LHCN-M2 (cell line): ENCODE measurements around the gene RBM46.

DNA sequence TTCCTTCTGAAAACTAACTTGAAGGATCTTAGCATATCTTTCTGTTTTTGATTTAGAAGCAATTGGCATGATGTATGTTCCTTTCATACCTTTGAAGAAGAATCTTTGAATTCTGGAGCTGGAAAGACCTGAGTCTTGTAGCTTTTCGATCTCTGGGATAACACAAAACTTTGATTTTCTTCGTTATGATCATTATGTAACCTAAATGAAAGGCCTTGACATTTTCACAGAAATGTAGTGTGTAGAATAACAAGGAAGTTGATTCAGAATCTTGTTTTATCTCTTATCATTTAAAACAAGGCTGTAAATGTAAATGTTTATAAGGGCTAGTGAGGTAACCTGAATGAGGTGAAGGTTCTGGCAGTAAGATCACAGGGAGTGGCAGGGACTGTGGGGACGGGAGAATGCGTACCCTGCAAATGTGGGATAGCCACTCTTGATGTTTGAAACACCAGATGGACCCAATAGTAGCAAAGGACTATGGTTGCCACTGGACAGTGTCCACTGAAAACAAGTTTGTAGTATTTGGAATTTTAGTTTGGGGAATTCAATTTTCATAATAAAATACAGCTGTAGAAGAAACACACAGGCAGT lies 155.2 kb downstream of the FHIP1A start:
- RAMPAGE, long total RNA = no peak

DNA sequence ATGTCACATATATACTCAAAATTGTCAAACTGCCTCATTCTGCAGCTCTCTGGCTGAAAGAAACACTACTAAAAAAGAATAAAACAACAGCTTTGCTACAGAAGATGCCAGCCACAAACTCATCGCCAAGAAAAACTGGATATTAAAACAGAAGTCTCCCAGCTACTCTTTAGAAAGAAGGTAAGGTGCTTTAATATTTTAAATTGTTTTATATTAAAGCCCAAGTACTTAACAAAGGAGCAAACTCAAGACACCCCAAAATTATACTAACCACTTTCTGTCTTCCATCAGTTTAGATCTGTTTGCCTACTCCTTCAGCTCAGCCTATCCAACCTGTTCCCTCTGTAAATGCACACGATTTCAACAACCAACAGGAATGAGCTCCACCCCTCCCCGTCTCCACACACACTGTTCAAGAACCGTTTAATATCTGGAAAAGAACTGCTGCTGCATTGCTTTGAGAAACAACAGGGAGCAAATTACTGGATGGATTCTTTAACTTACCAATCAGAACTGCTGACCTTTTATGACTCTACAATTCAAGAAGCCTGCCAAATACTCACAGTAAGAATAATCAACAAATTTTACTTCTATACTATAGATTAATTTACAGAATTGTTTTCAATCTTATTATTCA lies 87.1 kb downstream of the FBXW7 start:
- RAMPAGE, long total RNA = no peak

GRCh38 chr4:152540234-152540738 lies 4.4 kb upstream of the FBXW7 start:
- RAMPAGE, long total RNA = no peak

DNA sequence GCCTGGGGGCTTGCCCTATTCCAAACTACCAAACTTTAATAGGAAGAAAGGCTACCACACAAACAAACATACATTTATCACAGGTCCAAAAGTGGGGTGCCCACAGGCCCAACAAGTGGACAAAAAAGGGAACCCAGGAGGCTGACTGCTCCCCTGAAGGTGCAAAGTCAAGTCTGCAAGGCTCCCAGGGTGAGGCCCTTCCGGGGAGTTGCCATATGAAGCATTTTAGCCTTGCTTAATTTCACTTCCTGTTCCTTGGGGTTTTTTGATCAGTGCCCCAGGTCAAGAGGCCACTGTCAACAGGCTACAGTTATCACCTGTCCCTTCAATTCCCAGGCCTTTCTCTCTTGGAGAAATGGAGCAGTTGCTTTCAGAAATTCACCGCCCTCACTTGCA lies 36.5 kb downstream of the TMEM154 start:
- RAMPAGE, long total RNA = no peak

DNA sequence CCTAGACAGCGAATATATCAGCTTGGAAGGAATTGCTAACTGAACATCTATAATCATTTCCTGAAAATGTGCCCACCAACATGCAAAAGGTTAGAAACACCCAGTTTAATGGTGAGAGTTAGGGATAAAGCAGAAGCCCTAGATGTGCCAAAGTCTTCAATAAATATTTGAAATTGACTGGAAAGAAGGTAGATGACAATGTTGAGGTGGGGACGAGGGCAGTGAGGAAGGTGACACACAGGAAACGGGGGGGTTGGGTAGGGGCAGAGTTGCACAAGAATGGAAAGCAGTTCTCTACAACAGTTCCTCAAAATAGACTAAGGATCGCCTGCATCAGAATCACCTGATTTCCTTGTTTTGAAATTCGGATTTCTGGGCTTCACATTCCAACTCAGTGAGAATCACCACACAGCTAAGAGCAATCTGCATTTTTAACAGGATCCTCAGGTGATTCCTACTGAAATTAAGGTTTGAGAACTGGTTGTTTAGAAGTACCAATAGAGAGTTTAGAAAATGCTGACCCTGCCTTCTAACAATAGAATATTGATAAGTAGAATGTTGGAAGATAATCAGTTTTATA lies 70.6 kb downstream of the ARFIP1 start:
- RAMPAGE, long total RNA = no peak

DNA sequence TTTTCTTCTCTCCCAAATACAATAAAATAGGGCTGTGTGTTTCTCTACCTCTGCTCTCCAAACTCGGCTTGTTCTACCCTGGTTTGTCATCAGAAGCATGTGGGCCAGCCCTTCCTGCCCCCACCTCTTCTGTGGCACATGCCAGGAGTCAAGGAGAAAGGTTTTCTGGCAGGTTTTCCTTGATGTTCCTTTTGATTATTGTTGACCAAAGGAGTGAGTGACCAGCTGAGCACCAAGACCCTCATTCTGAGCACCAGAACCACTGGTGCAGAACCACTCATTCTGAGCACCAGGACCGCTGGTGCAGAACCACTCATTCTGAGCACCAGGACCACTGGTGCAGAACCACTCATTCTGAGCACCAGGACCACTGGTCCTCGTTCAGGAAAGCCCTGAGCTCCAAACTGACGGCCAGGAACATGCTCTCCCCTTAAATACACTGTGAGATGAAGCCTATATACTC lies 2.5 kb downstream of the FHDC1 start:
- RAMPAGE, long total RNA = no peak

- RAMPAGE, long total RNA = no peak
These were observed 55.9 kb downstream of the FHDC1 start for GRCh38 chr4:152991910-152992540.

GRCh38 chr4:153143525-153144217 lies 60.6 kb upstream of the TRIM2 start:
- RAMPAGE, long total RNA = no peak

- RAMPAGE, long total RNA = no peak
These were observed 19.3 kb downstream of the TRIM2 start for GRCh38 chr4:153223550-153223882.

GRCh38 chr4:153242268-153243000 lies 38.2 kb downstream of the TRIM2 start:
- RAMPAGE, long total RNA = no peak

GRCh38 chr4:153439162-153439895 lies 26.8 kb upstream of the TMEM131L start:
- RAMPAGE, long total RNA = no peak

- RAMPAGE, long total RNA = no peak
These were observed 61.5 kb downstream of the TMEM131L start for GRCh38 chr4:153527479-153528253.

DNA sequence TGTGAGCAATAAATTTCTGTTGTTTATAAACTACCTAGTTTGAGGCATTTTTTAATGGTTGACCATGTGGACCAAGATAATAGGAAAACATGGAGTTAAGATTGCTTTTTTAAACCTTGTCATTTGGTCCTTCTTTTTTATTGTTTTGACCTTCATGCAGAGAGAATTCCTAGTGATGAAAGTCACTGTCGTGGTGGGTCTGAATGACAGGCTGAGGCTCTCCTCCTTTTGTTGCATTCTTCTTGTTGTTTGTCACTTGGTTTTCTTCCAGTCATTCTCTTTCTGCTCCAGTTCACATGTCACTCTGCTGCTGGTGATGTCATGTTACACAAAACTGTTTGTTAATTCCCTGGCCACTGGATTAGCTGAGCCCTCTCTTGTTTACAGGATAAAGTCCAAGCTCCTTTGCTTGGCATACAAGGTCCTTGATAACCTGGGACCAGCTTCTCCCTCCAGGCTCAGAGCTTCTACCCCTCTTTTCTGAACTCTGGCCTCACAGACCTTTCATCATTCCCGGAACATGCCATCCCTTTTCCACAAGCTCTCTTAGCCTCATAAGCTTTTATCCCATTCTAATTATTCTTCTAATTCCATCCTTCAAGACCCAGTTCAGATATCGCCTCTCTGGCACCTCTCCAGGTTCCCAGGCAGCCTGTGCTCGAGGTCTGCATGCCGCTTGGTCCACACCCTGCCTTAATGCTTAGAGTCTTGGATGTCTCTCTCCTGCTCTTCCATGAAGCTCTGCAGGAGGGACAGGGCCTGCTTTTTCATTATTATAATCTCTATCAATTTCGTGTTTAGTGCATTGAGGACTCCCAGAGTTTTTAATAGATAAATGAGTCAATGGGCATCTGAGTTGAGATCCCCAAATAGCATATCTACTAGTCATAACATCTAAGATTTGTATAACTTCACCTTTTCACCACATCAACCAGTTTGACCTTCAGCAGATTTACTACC lies 98.6 kb downstream of the TMEM131L start:
- RAMPAGE, long total RNA = no peak

DNA sequence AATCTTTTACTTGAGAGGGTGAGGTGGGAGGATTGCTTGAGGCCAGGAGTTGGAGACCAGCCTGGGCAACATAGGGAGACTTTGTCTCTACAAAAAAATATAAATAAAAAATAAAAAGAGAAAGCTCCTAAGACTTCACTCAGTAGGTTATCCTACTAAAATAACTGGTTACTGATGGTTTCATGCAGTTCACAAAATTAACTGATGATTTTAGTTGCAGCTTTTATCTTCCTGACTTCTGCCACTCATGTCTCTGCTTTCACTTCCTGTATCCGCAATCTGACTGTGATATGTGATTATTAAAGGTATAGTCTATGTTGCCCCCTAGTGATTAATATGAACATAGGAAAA lies 40.8 kb upstream of the TLR2 start:
- RAMPAGE, long total RNA = no peak

- RAMPAGE, long total RNA = no peak
These were observed 1.9 kb upstream of the FGB start for GRCh38 chr4:154560958-154561240.

- RAMPAGE, long total RNA = no peak
These were observed 7.4 kb downstream of the FGB start for GRCh38 chr4:154570078-154570721.

GRCh38 chr4:154607807-154608906 lies 4.3 kb downstream of the FGG start:
- RAMPAGE, long total RNA = no peak

- RAMPAGE, long total RNA = no peak
These were observed at the start of gene RBM46 for GRCh38 chr4:154781187-154781469. Gene RBM46 (plus strand): TSS chr4:154781272.

- RAMPAGE, long total RNA = no peak
These were observed 65.7 kb upstream of the MAP9 start for GRCh38 chr4:155442430-155442899.

- RAMPAGE, long total RNA = no peak
These were observed 118.9 kb upstream of the MAP9 start for GRCh38 chr4:155495749-155495984.